Colonic mucosa (tissue), 1 donor: ENCODE measurements around a stretch of chr22.

- PRO-cap: bidirectional peak, plus-strand start at chr22:39184220, minus-strand start at chr22:39184023
Measured at GRCh38 chr22:39183854-39184950, 31.7 kb upstream of the CBX7 start.

DNA sequence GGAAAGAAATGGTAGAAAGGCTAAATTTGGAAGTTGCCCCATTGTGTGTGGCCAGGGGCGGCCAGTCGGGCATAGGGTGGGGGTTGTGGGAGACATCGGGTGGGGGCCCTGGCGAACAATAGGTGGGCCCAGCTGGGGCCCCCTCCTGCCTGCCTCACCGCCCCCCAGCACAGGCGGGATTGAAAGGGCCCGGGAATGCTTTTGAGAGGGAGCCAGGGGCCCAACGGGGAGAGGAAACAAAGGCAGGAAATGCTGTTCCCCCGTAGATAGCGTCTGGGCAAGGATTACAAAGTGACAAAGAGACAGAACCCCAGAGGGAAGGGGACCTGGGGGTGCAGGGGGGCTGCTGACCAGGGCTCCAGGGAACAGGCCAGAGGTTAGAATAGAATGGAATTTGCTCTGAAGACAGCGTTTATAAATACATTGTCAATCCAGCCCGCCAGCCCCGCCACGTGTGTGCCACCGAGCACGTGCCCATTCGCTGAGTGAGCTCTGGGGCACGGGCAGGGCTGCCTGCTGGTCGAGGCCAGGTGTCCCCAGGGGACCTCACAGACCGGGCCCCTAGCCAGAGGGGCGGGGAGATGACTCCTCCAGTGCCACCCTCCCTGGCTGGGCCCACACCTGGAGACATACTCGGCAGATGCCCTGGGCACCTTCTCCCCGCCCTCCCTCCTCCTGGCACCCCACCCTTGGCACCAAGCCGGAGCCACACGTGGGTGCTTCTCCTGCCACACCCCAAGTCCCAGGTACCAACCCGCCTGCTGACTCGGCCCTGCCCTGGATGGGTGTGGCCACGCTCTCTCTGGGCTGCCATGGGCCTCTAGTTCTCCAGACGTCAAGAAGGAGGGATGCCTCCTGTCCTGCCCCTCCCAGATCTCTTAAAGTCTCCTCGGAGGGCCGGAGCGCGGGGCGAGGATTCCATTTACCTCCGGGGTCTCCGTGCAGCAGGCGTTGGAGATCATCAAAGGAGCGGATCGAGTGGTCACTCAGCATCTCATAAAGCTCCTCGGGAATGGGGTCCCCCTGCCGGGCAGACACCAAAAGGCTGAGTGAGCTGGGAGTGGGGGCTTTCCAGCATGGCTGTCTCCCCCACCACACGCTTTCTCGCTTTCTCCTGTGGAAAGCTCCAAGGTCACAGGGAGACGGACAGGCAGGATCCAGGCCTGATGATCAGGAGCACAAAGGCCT is 9.5 kb downstream of the PDGFB start:
- PRO-cap: no peak

DNA sequence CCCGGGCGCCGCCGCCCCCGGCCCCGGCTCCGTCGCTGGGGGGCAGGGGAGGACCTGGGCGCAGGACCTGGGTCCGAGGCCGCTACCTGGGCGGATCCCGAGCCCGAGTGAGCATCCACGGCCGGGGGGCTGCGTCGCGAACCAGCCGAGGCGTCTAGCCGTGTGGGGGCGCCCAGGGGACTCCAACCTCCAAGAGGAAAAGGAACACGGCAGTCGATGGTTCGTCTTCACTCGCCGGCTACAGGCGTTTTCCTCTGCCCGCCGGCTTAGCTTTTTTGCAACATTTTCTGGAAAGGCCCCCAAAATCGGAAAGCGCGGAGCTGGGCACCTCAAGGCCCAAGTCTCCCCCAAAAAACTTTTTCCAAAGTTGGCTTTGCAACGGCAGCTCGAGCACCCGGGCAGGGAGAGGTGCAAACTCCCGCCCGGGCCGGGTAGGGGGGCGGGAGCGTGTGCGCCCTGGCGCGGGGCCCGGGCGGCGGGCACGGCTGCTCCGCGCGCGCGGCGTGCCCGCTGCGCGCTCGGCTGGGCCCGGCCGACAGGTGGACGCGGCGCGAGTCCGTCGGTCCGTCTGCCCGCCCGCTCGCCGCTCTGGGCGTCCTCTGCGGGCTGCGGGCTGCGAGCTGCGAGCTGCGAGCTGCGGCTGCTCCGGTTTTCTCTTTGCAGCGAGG is 527 bp downstream of the PDGFB start:
- PRO-cap: no peak

GRCh38 chr22:39253048-39253974 is 8.5 kb upstream of the PDGFB start:
- PRO-cap: unidirectional peak, plus-strand start at chr22:39253692

- PRO-cap: no peak
Measured at GRCh38 chr22:39278266-39278641, 33.5 kb upstream of the PDGFB start.

DNA sequence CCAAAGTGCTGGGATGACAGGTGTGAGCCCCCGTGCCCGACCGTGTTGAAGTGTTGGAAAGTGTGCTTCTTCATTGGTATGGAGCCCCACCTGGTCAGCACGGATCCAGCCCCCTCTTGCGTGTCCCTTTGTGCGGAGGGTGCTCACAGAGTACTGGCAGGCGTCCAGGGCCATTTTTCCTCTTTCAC is 37.2 kb downstream of the RPL3 start:
- PRO-cap: no peak

DNA sequence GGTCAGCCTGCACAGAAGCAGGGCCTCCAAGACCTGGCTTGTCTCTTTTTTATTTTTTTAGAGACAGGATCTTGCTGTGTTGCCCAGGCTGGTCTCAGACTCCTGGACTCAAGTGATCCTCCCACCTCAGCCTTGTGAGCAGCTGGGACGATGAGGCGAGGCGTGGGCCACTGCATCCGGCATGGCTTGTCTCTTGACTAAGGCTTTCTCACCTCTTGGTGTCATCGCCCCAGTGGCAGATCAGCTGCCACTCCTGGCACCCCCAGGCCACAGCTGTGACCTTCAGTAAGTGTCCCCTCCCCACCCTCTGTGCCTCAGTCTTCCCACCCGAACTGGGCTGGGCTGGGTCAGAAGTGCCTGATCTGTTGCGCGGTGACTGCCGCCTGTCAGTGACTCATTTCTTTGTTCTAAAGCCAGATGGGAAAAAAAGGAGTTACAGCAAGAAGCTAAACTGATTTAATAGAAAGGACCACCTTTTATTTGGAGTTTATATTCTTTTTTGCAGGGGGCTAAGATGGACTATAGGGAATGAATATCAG is 3.6 kb downstream of the SYNGR1 start:
- PRO-cap: no peak

GRCh38 chr22:39358039-39358555 is 8.3 kb downstream of the SYNGR1 start:
- PRO-cap: no peak

DNA sequence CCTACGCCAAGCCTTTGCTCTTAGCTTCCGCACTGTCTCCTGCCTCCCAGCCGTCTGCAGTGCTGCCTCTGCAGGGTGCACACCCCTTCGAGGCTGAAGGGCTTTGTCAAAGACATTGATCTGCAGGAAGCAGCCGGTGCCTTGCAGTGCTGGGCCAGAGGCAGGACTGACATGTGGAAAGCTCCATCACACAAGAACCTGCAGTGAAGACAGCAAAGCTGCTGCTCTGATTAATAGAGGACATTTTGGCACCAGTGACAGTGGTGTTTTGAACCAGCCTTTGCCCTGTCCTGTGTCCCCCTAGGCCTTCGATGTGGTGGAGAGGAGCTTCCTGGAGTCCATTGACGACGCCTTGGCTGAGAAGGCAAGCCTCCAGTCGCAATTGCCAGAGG is 16.9 kb downstream of the TAB1 start:
- PRO-cap: no peak

GRCh38 chr22:39463889-39464356 is 7.1 kb downstream of the MGAT3 start:
- PRO-cap: no peak

DNA sequence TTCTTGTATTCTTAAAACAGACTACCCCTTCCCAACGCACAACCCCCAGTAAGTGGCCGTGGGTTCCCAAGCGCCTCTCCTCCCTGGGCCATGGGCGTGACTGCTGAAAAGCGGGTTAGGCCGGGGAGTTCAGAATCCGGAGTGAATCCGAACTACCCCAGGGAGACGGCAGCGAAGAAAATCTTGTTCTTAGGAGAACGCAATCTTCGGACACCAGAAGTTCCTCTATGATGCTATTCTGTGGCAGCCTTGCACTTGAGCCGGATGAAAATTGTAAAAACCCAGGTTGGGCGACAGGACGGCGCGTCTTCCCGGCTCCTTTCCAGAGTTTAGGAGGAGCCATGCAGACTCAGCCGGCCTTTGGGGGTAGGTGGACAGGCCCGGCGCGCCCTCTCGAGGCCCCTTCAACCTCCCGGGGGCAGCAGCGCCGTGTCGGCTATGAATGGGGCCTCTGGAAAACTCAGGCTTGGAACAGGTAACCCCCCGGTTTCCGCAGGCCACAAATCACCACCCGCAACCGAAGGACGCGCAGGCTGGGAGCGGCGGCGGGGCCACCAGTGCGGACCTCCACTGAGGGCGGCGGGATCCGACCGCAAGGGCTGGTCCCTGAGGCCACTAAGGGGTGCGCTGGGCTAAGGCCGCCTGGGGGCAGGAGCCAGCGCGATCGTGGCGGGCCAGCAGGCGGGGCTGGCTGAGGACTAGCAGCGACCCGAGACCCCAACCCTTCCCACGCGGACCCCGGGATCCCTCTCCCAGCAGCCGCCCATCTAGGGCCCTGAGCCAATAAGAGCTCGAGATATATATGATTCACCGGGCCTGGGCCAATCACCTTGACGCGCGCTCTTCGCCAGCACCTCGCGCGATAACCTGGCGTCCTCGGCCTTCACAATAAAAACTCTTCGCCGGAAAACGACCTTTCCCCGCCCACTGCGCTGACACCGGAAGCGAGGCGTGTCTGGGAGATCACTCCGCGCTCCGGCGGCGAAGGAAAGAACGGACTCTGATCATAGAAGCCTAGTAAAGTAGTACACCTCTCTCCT is 715 bp upstream of the ATF4 start:
- PRO-cap: bidirectional peak, plus-strand start at position 356 of the sequence, minus-strand start at position 331 of the sequence; bidirectional peak, plus-strand start outside the sequence, minus-strand start at position 769 of the sequence

GRCh38 chr22:39557355-39557930 is 13.1 kb upstream of the CACNA1I start:
- PRO-cap: unidirectional peak, minus-strand start at chr22:39557716

GRCh38 chr22:39662300-39662908 is 91.9 kb downstream of the CACNA1I start:
- PRO-cap: bidirectional peak, plus-strand start at chr22:39662598, minus-strand start at chr22:39662406

- PRO-cap: no peak
Measured at GRCh38 chr22:39951623-39952153, 8.5 kb upstream of the TMA7B start.

DNA sequence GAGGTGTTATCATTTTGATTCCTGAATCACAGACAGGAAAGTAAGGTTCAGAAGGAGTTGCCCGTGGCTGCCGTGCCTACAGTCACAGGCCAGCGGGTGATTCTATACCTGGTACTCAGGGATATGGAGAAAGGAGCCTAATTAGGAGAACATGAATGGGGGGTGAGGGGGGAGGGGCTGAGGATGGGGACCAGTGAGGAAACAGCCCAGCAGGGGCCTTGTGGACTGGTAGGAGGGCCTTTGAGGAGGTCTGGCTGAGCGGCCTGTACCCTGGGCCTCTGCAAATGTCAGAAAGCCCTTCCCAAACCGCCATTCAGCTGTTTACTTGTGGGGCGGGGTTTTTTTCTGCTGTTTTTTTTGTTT is 3.6 kb downstream of the FAM83F start:
- PRO-cap: unidirectional peak, minus-strand start at position 286 of the sequence

GRCh38 chr22:40009500-40009793 is 14.7 kb downstream of the FAM83F start:
- PRO-cap: no peak

DNA sequence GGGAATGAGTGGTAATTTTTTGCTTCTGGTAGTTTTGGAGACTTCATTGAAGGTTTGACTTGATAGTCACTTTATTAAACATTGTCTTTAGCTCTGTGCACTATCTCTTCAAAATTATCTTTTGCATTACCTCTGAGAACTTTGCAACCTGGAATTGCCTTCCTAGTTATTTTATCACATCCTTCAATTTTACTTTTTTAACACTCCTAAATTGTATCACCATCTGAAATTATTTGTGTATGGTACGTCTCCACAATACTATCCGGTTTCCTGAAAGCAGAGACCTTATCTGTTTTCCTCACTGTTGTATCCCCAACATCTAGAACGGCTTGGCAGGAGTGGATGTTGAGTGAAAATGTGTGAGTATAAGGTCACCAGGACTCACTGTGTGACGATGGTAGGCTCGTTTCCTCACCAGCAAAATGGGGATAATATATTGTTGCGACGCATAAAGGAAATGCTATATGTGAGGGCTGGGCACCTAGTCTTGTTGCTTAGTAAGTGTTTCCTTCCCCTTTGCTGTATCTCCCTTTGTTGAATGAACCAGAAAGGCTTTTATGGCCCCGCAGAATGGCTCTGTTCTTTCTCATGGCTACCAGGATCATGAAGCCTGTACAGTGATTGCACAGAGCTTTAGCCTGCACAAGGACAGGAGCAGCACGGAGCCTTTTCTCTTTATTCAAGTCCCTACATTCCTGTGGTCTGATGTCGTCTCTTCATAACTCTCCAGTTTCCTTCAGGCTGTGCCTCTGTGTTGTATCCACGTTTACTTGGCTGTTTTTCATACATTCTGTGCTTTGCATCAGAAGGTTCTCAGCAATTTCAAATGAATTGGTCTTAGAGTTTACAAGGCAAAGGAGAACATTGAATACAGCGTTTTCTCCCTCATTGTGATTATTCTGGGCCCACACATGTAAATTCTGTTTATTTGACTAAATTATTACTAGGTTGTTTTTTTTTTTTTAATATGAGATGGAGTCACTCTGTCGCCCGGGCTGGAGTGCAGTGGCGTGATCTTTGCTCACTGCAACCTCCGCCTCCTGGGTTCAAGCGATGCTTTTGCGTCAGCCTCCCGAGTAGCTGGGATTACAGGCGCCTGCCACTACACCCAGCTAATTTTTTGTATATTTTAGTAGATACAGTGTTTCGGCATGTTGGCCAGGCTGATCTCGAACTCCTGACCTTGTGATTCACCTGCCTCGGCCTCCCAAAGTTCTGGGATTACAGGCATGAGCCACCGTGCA is 5.4 kb downstream of the TNRC6B start:
- PRO-cap: no peak

DNA sequence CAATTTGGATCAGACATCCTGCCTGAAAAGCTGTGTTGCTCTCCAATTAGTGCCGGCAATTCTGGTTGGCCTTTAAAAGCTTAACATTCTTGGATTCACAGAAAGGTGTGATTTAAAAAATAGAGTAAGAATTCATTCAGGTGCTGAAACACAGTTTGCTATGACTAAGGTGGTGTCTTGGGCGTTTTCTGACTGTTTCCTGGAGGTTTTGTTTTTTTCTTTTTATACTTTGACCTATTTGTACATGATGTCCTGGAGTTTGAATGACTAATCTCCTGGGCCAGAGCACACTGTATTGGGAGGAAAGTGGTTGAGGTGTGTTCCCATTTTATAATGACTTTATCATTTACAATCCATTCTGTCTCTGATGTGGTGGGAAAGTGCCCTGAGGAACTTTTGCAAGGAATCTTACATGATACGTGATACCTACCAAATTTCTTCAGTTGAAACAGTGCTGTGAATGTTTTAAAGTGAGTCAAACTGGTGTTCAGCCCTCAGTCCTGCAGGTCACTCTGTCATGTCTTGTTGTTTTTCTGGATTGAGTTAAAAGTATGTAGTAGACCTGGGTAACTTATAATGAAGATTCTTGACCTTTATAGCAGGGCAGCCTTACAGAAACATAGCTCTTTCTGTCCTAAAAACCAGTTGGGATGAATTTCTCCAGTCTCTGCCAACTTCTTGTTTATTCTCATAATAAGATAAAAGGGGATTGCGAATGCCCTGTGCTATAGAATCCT is 80.8 kb downstream of the TNRC6B start:
- PRO-cap: no peak

DNA sequence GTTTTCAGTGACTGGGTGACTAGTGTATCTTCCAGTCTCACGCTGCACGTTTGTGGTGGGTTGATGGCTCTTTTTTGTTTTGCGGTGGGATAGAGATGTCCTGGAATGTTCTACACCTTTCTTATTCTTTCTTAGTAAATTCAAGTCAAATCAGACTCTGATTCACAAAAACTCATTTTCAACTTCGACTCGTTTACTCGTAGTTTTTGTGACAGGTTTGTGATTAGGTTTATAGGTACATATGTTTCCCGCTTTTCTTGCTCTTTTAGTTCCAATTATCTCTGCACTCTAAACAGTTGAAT is 890 bp downstream of the SGSM3 start:
- PRO-cap: no peak

DNA sequence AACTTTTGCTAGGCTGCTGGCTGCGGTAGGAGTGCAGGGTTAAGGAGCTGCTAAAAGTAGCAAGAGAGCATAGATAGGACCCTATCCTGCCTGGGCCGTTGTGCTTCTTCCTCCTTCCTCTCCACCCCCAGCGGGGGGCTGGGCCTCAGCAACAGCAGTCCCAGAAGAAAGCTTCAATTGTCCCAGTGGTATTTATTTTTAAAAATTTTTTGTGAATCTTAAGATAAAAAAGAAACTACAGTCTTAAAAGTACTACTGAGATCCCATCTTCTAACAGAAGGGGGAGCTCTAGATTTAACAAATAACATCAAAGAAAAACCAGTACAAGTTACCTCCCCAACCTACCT is 66.4 kb downstream of the SGSM3 start:
- PRO-cap: no peak